SK-N-SH (cell line): ENCODE results near the gene TIGD2.

- RRBS, result 2% methylated on average over 21 of the region's 68 CpGs
CAGE:
- cytosol, long polyA plus RNA, result no peak
- long polyA plus RNA, result no peak
- nucleus, long polyA plus RNA, result no peak
These were observed 772 bp downstream of the HERC3 start for GRCh38 chr4:88592803-88593701.

- RRBS, result no CpG with 5 or more reads among the region's 4 CpGs
CAGE:
- cytosol, long polyA plus RNA, result no peak
- long polyA plus RNA, result no peak
- nucleus, long polyA plus RNA, result no peak
These were observed 43.6 kb downstream of the HERC3 start for GRCh38 chr4:88635713-88636473.

- RRBS, result no CpG with 5 or more reads among the region's 10 CpGs
CAGE:
- cytosol, long polyA plus RNA, result no peak
- long polyA plus RNA, result no peak
- nucleus, long polyA plus RNA, result no peak
These were observed 50.8 kb downstream of the NAP1L5 start for GRCh38 chr4:88646574-88647517.

DNA sequence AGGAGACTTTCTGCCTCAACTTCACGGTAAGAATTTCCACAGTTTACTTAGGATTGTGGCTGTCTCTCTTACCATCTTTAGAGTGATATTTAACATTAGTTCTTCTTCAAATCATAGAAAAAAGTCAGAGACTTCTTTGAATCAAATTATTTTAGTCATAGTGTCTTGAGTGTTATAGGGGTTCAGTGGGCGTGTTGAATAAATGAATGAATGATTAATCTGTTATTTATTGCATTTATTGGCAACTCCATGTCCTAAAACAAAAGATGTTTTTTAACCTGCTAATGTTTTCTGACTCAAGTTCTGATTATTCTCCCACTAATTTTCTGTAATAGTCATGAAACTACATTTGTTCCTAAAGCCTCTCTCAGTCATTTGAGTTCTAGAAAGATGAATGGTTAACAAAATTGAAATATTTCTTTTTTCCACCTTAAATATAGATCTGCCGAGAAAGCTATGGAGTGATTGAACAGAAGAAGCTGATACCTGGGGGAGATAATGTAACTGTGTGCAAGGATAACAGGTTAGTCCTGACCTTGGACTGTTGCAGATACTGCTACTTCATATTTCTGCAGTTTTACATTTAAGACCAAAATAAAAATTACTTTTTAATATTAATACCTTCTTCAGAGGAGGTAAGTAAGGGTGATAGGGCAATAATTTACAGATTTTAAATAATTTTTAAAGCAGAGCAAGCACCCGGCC is 10.7 kb downstream of the NAP1L5 start:
- RRBS, result no CpG with 5 or more reads among the region's 4 CpGs
CAGE:
- cytosol, long polyA plus RNA, result no peak
- long polyA plus RNA, result no peak
- nucleus, long polyA plus RNA, result no peak

DNA sequence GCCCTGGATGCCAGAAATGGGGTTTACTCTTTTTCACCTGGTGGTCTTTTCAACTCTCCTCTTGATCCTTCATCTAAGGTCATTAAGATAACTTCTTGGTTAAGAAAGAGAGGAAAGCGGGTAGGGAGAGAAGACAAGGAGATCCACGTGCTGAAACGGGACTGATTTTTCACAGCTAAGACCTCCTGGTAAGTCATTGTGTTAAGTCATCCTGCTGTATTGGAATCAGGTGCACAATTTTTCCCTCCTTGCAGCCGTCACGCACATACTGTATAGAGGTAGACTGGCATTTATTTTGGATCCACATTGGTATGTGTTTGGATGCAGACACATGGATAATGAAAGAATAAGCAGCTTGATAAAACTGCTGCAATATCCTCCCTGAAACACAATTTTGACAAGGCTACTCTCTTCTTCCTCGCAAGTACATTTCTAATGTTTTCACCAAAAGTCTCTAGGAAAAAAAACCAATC is 60.1 kb upstream of the NAP1L5 start:
- RRBS, result no CpG with 5 or more reads among the region's 6 CpGs
CAGE:
- cytosol, long polyA plus RNA, result no peak
- long polyA plus RNA, result no peak
- nucleus, long polyA plus RNA, result no peak

DNA sequence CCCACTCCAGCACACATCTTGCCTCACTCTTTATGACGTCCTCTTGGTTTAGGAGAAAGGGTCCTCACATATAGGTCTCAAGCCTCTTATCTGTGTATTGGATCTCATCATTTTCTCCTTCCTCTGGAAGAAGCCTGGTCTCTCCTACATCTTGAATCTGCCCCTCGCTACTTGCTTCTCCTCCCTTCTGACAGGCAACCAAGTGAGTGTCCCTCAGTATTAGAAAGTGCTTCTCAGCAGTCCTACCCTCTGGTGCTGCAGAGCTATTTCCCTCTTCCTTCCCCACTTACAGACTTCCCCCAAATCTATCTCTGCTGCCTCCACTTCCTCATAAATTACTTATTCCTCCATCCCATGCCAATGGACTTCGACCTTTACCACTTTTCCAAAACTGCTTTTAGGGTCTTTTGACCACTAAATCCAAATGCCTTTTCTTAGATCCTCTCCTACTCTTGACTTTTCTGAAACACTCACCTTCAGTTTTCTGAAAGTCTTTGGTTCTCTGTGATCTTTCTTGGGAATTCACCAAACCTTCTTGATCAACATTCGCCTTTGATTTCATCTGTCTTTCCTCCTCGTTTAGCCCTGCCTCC is 129.2 kb upstream of the NAP1L5 start:
- RRBS, result no CpG with 5 or more reads among the region's 5 CpGs
CAGE:
- cytosol, long polyA plus RNA, result no peak
- long polyA plus RNA, result no peak
- nucleus, long polyA plus RNA, result no peak

GRCh38 chr4:88870038-88870450 is 172.4 kb upstream of the NAP1L5 start:
- RRBS, result no CpG with 5 or more reads among the region's 7 CpGs
CAGE:
- cytosol, long polyA plus RNA, result no peak
- long polyA plus RNA, result no peak
- nucleus, long polyA plus RNA, result no peak

DNA sequence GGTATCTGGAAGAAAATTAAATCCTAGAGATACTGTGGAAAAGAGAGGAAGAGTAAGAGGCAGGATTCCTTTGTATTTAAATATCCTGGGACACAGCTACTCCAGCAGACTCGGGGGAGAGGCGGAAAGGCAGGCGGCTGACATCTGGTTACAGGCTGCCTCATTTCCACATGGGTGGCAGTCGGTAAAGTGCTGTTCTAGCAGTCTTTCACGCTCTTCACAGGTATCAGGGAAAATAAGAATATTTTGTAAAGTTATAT is 1.5 kb upstream of the TIGD2 start:
- RRBS, result no CpG with 5 or more reads among the region's 5 CpGs
CAGE:
- cytosol, long polyA plus RNA, result no peak
- long polyA plus RNA, result no peak
- nucleus, long polyA plus RNA, result no peak

DNA sequence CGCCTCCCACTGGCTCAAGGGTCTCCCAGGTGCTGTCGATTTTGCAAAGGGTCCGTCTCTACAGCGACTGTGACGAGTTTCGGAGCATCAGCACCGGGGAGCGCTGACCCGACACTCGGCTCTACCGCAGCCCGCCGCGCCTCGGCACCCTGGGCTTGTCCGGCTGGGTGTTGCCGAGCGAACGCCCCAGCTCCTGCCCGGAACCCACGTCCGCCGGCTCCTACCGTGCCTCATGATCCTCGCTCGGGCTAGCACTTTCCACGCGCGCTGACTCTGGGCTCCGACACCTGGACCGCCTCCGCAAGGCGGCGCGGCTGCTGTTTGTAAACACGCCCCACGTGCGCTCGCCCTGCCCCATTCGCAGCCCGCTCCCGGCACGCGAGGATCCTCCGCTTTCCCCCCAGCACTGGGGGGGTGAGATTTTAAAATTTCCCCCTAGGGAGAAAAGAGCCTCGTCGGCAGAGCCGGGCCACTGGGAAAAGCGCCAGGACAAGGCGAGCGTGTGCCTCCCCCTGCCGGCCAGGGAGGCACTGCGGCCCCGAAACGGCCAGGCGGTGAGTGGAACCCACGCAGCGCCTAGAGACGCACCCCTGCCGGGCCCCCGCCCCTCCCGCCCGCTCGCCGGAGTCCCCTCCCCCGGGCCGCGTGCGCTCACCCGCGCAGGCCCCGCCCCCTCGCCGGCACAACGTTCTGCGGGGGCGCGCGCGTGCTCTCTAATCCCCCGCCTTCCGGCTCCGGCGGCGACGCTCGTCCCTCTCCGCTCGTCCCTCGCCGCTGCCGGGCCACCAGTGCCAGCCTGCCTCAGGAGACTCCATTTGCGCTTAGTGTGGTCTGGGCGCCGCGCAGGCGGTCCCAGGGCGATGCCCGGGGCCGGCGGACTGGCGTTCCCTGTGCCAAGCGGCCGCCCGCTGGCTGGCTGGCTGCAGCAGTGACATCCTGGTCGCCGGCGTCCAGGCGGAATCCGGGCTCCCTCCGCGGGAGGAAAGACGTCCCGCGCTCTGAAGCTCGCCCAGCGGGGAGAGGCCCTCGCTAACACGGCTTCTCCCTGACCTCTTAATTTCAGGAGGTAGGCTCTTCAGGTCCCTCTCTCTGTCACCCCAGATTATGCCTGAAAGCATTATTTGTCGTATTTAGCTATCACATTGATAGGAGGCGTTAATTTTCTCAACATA is at the start of gene TIGD2:
Gene TIGD2 (plus strand): TSS at position 716 of the 1,172 bp plus-strand sequence.
- RRBS, result 1% methylated on average over 73 of the region's 121 CpGs
CAGE:
- cytosol, long polyA plus RNA, result start-site peak on the plus strand centred at position 737 of the sequence, 56 bp wide, 65 and 70 reads in 2 replicates
- long polyA plus RNA, result no peak
- nucleus, long polyA plus RNA, result start-site peak on the plus strand centred at position 731 of the sequence, 44 bp wide, 15 and 18 reads in 2 replicates

GRCh38 chr4:89112012-89112796 is 871 bp downstream of the TIGD2 start:
- RRBS, result no CpG with 5 or more reads among the region's 12 CpGs
CAGE:
- cytosol, long polyA plus RNA, result no peak
- long polyA plus RNA, result no peak
- nucleus, long polyA plus RNA, result no peak

- RRBS, result no CpG with 5 or more reads among the region's 5 CpGs
CAGE:
- cytosol, long polyA plus RNA, result no peak
- long polyA plus RNA, result no peak
- nucleus, long polyA plus RNA, result no peak
These were observed 27.9 kb downstream of the GPRIN3 start for GRCh38 chr4:89279601-89280147.

DNA sequence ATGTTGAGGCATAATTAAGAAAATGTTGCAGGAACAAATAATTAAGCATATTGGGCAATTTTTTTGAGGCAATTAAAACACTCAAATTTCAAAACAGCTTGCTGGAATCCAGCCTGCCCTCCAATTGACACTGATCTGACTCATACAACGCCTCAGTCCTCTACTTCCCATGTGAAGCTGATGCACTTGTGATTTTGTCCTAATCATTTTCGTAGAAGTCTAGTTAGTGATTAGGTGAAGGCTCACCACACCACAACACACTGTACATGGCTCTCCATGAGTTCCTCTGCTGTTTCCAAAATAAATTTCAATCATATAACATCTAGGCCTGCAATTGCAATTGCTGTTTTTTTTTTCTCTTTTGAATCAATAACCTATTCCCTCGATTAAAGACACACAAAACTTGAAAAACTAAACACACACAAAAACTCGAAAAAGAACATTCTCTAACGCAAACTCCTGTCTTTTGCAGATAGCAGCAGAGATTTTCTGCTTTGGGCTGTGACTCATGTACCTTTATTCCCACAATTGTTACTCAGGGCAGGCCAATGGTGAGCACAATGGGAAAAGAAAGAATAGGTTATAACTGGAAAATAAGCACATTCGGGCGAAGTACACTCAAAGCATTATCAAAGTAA is 1.8 kb downstream of the GPRIN3 start:
- RRBS, result no CpG with 5 or more reads among the region's 7 CpGs
CAGE:
- cytosol, long polyA plus RNA, result no peak
- long polyA plus RNA, result no peak
- nucleus, long polyA plus RNA, result no peak

GRCh38 chr4:89549796-89550090 is 242.1 kb upstream of the GPRIN3 start:
- RRBS, result no CpG with 5 or more reads among the region's 1 CpG
CAGE:
- cytosol, long polyA plus RNA, result no peak
- long polyA plus RNA, result no peak
- nucleus, long polyA plus RNA, result no peak

DNA sequence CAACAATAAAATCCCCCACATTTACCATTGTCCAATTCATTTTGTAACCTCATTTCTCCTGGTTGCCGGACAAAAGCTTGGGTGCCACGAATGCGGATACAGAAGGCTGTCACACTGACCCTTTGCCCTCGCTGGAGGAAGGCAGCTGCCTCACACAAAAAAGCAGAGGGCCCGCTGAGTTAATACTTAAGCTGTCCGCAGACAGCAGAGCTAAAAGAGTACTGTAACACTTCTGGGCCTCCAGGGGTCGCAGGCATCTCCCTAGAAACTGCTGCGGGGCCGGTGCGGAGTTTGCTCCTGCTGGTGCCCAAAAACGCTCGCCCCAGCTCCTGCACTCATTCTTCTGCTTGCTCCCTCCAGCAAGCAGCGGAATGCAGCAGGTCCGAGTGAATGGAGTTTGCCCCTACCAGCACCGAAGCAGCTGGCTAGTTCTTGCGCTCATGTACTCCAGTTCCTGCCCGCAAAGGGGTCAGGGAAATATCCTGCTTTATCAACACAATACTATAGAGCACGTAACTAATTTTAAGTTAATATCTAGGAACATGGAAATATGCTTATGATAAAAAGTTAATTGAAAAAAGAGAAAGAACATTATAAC is 195.8 kb downstream of the SNCA start:
- RRBS, result no CpG with 5 or more reads among the region's 18 CpGs
CAGE:
- cytosol, long polyA plus RNA, result no peak
- long polyA plus RNA, result no peak
- nucleus, long polyA plus RNA, result no peak

DNA sequence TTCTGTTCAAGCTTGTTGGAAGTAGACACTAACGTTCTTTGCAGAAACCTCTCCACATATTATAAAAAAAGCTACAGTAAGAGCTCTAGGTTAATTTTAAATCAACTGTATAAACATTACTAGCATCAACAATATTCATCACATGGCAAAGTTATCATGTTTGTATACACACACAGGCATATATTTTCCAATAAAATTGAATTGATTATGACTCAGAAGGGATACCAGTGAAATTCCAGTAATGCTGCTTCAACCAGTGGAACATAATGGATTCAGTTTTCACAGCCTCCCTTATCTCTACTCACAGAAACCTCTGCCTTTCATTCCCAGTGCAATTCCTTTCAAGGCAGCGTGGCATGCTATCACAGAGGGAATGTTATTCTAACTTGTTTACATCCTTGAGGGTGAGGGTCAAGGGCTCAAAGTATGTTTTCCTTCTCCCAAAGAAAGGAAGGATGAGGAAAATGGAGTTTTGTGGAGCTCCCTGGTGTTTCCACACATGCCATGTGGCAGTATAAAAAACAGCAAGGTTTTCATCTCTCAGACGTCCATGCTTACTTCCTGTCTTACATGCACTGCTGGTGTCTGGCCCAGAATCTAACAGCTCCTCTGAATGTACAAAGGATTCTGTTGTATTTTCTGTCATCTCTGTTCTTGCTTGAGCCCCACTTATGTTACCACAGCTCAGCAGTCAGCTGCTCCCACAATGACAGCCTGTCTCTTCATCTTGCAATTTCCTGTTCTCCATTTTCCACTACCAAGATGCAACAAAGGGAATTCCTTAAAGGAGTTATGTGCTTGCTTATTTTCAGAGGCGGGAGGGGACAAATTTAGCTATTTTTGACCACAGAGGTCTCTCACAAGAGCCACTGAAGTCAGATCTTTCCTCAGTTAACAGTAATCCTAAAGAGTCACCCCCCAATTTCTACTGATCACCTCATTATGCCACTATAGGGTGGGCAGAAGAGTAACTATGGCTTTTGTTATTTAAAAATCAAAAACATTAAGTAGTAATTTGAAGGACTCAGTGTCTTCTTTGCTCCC is 128.0 kb downstream of the SNCA start:
- RRBS, result no CpG with 5 or more reads among the region's 4 CpGs
CAGE:
- cytosol, long polyA plus RNA, result no peak
- long polyA plus RNA, result no peak
- nucleus, long polyA plus RNA, result no peak

GRCh38 chr4:89742872-89743695 is 93.9 kb downstream of the SNCA start:
- RRBS, result no CpG with 5 or more reads among the region's 3 CpGs
CAGE:
- cytosol, long polyA plus RNA, result no peak
- long polyA plus RNA, result no peak
- nucleus, long polyA plus RNA, result no peak

- RRBS, result no CpG with 5 or more reads among the region's 5 CpGs
CAGE:
- cytosol, long polyA plus RNA, result no peak
- long polyA plus RNA, result no peak
- nucleus, long polyA plus RNA, result no peak
These were observed 83.5 kb downstream of the SNCA start for GRCh38 chr4:89753453-89753796.

DNA sequence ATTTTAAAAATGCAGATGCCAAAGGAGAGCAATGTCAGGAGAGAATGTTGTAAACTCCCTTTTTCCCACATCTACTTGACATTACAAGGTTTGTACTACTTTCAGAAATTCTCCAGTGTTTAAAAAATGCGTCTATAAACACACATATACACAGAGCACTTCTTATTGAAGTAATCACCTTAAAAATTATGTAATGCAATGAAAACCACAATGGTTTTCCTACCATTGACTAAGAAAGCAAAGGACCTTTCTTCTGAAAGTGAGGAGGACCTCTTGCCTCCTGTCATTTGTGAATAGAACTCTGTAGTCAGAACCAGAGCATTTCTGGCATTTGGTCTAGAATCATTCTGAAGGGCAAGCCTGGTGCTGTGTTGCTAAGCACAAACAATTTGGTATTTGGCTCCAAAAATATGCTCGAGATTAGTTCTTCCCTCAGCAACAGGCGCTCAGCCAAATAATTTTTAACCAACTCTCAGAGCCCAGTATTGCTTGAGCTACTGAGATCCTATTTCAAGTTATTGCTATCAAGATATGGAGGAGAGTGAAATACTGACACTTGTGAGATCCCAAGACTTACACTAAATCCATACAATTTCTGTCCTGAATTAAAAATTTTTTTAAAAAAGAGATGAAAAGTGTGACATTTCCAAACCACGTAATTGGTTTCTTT is 71.0 kb downstream of the SNCA start:
- RRBS, result no CpG with 5 or more reads among the region's 4 CpGs
CAGE:
- cytosol, long polyA plus RNA, result no peak
- long polyA plus RNA, result no peak
- nucleus, long polyA plus RNA, result no peak

- RRBS, result no CpG with 5 or more reads among the region's 3 CpGs
CAGE:
- cytosol, long polyA plus RNA, result no peak
- long polyA plus RNA, result no peak
- nucleus, long polyA plus RNA, result no peak
These were observed 407.3 kb upstream of the GRID2 start for GRCh38 chr4:91896520-91896719.

DNA sequence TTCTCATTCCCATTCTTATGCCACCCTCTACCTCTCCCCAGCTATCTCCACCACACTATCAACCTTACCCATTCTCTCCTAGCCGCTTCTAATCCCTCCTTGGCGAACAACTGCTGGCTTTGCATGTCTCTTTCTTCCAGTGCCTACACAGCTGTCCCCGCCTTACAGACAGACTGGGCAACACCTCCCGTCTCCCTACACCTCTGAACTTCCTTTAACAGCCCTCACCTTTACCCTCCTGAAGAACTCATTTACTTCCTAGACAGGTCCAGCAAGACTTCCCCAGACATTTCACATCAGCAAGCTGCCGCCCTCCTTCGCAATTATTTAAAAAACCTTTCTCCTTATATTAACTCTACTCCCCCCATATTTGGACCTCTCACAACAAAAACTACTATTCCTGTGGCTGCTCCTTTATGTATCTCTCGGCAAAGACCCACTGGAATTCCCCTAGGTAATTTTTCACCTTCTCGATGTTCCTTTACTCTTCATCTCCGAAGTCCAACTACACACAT is 274.9 kb upstream of the GRID2 start:
- RRBS, result no CpG with 5 or more reads among the region's 9 CpGs
CAGE:
- cytosol, long polyA plus RNA, result no peak
- long polyA plus RNA, result no peak
- nucleus, long polyA plus RNA, result no peak